Measurements from ENCODE around the gene DCLRE1C.

- PRO-cap, result no peak
Measured at GRCh38 chr10:13803936-13804355, 217.2 kb downstream of the PRPF18 start.

DNA sequence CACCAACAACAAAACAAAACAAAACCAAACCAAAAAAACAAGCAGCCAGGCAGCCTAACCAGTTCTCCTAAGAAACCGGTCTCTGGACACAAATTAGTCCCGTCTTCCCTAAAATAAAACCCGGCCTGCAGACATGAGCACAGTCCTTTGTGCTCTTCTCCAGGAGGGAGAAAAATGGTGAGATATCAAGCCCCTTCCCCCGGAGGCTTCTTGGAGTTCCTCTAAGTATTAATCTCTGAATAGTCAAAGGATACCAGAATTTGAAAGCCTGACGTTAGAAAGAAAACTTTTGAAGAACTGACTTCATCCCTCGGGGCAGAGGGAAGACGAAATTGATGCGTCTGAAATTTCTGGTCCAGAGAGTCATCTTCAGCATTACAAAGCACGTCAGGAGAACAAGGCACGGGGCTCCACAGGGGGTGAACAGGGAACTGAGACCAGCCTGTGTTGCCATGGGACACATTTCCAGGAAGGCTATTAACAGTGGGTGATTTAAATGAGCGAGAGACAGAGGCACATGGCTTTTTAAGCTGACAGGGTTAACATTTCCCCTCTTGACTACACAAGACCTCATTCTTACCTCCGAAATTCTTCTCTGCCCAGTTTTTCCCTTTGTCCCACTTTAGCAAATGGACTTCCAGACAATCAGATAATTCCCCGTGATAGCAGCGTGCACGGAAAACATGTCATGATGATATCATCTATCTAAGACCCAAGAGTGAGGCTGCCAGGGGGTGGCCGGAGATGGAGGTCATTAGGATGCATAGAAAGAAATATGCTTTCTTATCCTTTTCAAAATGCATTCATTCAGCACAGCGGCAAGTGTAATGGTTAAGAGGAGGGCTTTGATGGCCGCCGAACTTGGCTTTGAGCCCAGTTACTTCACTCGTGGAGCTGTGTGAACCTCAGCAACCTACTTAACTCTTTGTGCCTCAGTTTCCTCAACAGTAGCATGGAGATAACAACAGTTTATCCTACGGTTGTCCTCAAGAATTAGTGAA, 247.8 kb downstream of the PRPF18 start:
- PRO-cap, result unidirectional peak, minus-strand start at position 597 of the sequence

- PRO-cap, result no peak
Measured at GRCh38 chr10:14074272-14074565, 256.5 kb downstream of the FRMD4A start.

- PRO-cap, result no peak
Measured at GRCh38 chr10:14074566-14074859, 256.2 kb downstream of the FRMD4A start.

DNA sequence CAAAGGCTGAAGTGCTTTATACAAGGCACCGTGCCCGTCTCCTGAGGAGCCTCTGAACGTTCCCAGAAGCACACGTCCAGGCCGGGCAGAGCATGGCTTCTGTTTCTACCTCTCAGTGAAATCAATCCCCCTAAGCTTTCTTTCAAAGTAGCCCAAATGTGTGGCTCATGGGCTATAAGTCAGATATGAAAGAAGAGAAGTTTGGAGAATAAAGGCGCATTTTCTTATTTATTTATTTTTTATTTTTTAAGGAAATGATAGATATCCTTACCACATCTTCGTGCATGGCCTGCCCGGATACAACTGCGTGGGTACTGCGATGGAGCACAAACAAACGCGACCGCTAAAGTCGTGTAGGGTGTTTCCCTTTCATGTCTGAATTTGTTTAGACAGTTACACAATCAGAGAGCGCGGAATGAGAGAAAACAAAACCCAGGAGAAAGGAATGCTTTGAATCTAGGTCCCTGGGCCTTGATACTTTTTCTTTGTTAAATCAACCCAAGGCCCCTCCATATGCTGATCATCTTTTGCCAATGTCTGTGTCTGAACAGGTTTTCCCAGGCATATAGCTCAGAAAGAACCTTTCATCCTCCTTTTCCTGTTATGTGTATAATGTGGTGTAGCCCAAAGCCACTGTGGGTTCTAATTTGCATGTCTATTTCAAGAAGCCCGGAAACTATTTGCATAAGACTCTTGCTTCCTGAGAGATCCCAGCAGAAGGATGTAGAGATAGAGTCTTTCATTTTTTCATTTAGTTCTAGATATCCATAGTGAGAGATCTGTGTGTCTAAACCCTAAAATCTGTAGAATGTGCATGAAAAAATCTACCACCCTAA, 145.9 kb downstream of the FRMD4A start:
- PRO-cap, result unidirectional peak, minus-strand start at position 305 of the sequence

- PRO-cap, result no peak
Measured at GRCh38 chr10:14506680-14507652, 176.2 kb upstream of the FRMD4A start.

DNA sequence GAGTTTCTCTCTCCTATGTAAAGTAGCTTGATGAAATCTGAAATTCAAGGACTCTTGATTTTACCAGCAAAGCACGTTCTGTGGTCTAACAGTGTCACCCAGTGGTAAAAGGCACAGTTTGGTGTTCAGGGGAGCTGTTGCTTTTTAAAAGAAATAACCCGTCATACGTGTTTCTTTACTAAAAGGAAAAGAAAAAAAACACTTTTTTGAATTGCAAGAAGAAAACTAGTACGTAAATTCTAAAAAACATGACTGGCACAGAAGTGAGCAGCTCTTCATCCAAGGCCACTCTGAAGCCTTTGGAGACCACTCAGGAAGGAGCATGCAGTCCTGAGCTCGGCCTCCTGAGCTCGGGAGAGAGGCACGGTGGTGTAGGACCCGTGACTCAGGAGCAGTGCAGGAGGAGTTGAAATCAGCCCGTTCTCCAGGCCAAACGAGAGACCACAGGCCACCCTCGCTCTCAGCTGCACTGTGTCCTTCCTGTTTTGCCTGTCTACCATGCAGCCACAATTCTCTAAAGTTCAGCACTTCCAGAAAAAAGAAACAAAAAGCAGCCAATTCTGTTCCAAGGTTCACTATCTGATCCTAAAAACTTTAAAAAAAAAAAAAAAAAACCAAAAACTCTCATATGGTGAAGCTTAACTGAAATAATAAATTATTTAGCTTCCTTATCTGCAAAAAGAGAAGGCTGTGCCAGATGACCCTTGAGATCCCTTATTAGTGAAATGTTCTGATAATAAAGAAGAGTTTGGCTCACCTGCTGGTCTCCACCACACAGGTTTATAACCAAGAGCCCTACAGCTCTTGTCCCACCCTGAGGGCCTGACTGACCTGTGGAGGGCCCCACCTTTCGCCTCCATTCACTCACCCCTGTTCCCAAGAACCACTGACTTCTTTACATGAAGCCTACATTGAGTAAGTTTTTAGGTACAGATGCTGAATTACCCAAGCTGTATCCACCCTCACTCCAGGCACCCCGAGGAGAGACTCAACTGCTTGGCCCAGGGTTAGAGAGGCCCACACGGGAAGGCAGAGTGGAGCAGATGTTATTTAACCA, 212.7 kb upstream of the FRMD4A start:
- PRO-cap, result no peak

DNA sequence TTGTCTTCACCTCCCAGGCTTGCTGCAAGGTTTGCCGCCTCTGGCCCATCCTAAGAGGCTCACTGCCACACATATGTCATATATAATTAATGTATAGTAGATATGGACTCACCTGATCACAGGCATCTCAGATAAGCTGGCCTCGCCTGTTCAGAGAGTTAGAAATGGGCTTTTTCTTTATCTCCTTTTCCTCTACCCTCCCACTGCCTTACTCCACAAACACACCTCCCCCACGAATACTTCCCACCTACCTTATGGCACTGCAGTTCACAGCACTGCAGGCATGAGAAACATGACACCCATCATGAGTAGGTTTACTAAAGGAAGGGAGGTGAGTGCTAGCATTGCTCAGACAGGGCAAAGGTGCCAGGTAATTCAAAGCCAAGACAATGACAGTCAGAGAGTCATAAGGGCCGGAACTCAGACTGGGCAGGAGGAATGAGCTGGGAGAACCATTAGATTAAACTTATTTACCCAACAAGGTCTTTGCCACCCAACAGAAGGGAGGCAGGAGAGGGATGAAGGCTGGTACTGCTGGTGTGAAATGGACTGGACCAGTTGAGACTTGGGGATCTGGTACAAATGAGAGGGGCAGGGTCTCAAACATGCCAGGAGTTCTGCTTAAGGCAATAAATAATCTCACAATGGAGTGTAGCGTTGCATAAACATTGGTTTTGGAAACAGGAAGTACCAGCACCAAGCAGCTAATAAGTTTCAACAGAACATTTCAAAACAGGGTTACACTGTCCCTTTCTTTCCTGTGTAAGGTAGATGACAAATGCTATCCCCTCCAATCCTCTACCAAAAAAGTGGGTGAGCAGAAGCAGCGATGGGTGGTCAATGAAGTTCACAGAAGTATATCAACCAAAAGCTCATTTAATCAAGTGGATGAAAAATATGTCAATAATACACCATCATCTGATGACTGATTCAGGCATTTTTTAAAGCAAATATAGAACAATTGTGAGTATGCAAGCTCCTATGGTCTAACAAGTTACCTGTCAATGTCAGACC, 220.4 kb downstream of the FAM107B start:
- PRO-cap, result no peak

GRCh38 chr10:14574221-14575077, 200.2 kb downstream of the FAM107B start:
- PRO-cap, result no peak

DNA sequence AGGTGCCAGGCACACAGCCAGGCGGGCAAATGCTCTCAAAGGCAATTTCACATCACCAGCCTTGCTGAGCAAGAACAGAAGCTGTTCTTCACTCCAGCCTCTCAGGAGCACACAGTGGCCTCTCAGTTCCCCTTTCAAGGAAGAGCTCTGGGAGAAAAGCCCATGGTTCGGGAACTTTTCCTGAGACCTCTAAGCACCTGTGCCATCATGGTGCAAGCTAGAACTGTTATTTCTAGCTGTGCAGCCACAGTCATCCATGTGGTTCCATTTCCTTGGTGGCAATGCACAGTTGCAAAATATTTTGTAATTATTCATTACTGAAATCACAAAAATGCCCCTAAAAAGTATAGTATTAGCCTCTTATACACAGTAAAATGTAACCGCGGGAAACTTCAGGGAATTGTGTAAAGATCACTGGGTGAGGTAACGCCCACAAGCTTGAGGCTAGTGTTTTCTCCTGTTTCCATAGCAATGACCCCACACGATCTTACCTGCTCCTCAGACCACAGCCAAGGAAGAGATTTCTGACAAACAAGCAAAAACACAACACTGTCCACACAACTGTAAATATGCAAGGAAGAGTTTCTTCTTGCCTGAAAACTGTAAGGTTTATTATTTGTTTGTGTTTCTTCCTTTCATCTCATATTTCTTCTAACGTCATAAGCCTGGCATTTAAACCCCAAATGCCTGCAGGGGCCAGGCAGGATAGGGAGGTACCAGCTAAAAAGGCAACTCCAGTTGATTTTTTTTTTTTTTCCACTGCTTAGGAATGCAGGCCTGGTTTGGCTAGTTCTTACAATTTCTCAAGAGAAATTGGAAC, 121.1 kb downstream of the FAM107B start:
- PRO-cap, result no peak

DNA sequence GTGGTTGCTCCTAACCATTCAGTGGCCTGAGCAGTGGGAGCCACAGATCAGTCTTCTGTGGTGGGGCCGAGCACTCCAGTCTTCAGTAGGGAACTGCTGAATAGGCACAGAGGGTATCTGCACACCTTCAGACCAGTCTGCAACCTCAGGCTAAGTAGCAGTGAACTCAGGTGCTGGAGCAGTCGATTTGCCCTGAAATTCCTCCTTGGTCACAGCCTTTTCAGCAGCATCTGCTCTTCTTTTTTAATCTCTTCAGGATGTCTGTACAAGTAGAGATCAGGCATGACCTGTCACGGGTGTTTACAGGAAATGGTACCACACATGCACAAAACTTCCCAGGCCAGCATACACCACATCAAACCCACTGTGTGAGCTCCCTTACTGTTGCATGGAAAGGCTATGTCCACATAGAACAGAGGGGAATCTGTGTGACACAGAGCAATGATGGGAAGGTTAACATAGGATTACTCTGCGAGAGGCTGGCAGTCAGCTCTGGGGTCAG, 51.5 kb downstream of the FAM107B start:
- PRO-cap, result bidirectional peak, plus-strand start at position 328 of the sequence, minus-strand start at position 245 of the sequence

DNA sequence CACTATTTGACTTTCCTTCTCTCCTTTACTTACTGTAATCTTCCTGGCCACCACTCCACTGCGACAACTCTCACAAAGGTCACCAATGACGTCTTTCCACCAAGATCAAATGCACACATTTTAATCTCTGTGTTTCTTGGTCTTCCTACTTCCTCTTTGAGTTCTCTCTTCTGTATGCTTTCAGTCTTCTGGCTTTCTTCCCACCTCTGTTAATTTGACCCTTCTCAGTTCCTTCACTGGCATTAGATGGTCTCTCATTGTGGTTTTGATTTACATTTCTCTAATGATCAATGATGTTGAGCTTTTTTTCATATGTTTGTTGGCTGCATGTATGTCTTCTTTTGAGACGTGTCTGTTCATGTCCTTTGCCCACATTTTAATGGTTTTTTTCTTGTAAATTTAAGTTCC, 31.9 kb downstream of the FAM107B start:
- PRO-cap, result bidirectional peak, plus-strand start at position 148 of the sequence, minus-strand start at position 109 of the sequence

DNA sequence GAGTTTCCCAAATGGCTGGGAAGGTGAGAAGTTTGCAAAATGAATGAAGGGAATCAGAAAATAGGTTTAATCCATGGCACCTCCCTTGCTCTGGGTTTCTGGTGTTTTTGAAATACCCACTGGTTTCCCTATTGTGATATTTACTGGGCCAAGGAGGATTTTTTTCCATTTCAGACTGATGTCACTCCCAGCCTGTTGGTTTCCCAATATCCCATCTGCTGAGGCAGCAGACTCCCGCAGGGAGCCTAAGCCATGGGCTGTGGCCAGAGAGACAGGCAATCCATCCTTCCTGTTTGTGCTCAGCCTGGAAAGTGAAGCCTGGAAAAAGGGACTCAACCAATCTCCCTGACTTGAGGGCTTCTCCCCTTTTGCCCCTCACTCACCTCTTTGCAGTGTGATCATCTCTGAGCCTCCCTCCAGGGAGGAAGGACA, 22.8 kb downstream of the FAM107B start:
- PRO-cap, result no peak

GRCh38 chr10:14838743-14839297, 714 bp downstream of the HSPA14 start:
- PRO-cap, result bidirectional peak, plus-strand start at chr10:14839086, minus-strand start at chr10:14838878

DNA sequence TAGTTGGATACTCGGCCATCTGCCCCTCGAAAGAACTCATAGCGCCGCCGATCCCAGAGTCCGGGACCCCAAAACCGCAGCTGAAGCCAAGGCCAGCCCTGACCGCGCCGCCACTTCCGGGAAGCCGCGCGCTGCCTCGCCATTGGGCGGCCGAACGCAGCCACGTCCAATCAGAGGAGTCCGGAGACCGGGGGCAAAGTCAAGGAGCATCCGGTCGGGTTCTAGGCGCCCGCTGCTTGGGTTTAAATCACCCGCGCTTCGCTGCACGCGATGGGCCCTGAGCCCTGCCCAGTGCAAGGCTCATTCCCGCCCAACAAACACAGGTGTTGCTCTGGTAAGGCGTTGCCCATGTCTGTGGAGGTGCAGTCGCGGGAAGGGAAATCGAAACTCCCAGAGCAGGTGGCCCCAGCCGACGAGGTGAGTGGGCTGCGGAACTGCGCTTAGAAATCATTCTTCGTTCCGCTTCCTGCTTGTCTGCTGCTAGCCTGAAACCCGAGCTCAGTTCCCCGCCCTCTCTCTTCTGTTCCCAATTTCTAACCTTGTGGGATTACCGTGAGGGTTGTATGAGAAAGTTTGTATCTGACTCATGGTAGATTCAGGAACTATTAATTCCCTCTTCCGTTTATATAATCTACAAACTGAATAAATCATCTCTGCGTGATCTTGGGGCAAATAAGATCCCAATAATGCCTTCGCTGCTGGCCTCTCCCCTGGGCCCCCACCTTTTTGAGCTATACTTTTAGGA, at the start of gene DCLRE1C:
Gene DCLRE1C, minus strand, starts transcription at position 126 of the 745 bp plus-strand sequence.
- PRO-cap, result bidirectional peak, plus-strand start at position 224 of the sequence, minus-strand start at position 126 of the sequence

DNA sequence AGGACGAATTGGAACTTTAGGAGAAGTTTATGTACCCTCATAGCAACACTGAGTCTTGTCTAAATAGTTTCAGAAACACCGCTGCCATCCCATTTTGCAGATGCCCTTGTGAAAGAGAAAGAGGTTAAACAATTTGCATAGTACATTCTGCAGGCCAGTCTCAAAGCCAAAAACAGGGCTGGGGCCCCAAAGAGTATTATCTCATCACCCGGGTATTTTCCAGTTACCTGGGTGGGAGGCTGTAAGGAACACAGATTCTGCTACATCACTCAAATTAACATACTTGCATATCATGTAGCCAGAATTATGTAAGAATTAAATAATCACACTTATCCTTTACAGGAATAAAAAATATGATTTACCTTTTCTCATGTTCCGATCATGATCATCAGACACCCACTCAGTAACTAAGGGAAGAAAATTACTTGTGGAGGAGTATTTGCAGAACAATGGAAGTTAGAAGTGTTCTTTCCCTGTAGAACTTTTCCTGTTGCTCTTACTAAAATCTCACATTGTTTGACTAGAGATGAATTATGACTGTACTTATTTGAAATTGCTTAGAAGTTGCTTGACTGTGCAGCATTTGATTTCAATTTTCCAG, 3.2 kb upstream of the FAM171A1 start:
- PRO-cap, result no peak

GRCh38 chr10:15442066-15442451, 71.0 kb upstream of the FAM171A1 start:
- PRO-cap, result no peak

DNA sequence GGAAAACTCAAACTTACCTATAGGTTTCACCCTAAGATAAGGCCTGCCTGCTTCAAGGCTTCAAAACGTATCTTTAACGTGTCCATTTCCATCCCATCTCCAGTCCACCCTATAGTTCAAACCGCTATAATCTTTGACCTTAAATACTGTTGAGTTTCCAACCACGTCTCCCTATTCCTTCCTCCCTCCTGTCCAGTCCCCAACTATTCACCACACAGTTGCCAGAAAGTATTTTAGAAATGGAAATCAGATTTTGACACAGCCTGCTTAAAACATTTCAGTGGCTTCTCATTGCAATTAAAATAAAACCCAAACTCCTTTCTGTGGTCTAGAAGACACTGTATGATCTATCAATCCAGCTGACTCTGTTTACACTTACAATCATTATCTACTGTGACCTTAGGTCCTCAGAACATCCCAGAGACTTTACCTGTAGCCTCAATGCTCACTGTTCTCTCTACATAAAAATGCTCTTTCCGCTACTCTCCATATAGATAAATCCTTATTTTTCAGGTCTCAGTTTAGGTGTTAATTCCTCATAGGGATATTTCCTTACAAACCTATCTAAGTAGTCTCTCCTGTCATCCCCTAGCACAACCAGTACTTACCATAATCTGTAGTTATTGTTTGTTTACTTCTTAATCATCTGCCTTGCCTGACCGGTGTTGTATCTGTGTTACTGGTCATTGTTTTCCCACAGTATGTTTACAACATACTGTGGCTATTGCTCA, 8.6 kb downstream of the MINDY3 start:
- PRO-cap, result no peak

DNA sequence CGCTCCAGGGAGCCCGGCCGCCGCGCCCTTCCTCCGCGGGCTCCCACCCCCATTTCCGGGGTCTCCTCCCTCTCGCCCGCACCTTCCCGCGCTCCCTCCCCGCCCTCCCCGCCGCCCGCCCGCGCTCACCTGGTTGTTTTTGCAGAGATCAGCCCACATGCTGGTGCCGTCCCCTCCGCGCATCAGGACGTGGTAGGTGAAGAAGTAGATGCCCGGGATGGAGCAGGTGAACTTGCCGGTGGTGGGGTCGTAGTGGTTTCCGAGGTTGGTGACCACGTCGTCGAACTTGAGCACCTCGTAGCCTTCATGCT, 1.4 kb downstream of the C1QL3 start:
- PRO-cap, result no peak

DNA sequence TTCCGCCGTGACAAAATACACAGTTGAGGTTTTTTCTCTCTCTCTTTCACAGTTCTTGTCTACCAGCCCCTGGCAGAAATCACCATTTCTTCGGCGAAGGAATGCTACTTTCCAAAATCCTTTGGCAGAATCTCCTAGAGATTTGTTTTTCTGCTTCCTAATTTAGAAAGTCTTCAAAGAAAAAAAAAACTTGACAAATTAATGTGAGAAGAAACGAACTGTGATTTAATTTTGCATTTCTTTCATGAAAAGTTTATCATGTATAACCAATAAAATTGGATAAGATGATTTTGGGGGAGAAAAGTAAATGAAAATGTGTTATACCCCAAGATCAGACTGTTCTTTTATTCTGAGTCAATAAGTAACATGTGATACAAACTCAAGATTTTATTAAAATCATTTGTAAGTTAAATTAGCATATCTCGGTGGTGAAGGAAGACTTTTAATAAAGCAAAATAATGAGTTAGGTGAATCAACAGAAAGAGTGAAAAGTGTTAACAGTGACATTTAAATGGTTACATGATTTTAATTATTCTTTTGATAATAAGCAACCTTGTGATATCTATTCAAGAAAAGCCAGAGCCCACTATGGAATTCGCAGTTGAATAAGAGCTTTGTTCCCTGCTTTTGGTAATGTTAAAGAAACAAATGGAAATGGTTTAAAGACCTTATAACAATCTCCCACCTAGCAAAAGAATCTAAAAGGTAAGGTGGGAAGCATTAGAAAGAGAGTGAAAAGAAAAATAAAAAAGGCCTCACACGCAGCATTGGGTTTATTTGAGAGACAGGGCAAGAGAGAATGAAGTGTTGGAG, 71.1 kb upstream of the C1QL3 start:
- PRO-cap, result no peak